Endometrial microvascular endothelial cells (primary cell): ENCODE data around the genes ORM1 and WHRN.

DNA sequence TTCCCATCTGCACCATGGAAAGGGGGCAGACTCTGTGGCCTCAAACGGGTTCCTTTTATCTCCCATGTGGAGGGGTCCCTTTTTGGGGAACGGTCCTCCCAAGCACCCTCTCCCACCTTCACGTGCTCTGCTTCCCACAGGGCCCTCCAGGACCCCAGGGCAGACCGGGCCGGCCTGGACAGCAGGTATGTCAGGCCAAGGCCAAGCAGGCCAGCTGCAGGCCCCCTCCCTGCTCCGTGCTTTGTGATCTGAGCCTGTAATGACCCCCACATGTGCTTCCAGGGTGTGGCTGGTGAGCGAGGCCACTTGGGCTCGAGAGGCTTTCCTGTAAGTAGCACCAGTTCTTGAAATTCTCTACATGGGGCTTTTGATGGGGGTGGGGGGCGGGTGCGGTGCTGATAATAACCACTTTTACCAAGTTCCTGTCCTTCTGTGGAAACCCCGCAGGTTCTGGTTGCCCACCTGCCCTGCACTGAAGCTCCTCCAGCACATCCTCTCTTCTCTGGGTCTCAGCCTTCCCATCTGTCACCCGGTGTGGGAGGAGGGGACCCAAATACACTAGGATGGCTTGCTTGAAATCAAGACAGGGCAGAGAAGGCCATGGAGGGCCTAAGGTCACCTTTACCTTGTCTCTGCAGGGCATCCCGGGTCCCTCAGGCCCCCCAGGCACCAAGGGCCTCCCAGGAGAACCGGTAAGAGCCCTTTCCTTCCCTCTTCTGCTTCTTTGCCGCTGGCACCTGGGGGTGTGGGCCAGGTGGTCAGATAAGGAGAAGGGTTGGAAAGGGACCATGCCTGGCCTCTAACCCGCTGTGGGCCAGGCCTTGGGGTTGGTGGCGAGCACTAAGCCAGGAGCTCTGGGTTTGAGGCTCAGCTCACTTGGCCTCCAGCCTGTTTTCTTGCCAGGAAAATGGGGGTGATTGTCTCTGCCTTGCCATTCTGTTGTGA, 57.8 kb upstream of the ORM1 start:
- RAMPAGE, long total RNA, result no peak

GRCh38 chr9:114322833-114323200, at the start of gene ORM1:
Gene ORM1 (plus strand): TSS chr9:114323098.
- RAMPAGE, long total RNA, result no peak

GRCh38 chr9:114325453-114326353, 2.8 kb downstream of the ORM1 start:
- RAMPAGE, long total RNA, result no peak

DNA sequence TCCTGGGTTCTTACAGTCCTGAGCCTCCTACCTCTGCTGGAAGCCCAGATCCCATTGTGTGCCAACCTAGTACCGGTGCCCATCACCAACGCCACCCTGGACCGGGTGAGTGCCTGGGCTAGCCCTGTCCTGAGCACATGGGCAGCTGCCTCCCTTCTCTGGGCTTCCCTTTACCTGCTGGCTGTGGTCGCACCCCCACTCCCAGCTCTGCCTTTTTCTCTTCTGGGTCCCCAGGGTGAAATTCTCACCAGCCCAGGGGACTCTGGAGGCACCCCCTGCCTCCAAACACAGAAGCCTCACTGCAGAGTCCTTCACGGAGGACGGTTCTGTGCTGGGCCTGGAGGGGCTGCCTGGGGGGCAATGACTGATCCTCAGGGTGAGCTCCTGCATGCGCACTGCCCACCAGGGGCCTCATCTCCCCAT, 256 bp downstream of the ORM2 start:
- RAMPAGE, long total RNA, result no peak

DNA sequence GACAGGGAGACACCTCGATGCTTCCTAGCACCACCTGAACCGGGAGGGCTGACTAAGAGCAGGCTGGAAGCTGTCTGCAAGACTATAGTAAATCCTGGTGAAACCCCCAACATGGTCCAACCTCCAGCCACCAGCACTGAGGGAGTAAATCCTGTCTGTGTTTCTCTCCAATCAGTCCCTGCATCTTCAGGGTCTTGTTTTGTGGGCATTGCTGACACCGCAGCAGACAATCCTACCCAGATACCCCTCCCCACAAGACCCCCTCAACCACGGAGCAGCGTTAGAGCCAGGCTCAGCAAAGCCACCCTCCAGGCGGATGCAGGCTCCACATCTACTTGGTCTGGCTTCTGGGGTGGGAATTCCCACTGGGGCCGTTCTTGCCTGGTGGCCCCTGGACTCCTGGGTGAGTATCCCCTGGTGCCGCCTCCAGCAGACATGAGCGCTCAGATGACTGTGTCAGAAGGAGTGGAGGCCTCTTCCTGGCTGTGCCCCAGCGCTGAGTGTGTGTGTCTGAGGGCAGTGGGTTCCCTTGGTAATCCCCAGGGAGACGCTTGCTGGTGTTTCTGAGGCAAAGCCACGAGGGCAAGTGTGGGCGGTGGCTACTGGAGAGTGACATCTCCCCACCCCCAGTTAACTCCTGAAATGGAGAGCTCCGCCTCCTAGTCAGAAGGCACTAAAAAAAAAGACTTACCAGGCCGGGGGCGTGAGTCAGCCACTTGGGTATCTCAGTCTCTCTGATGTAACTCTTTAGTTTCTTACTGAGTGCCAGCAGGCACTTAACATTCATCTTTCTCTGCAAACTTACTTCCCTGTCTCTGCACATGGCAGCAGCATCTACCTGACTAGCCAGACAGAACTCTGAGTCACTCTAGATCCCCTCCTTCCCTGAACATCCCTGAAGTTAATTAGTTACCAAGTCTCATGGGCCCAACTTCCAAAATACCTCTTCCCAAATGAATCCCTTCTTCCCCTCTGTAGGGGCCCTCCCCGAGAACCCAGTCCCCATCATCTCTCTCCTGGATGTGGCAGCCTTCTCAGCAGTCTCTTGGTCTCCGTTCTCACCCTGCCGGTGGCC, 19.2 kb downstream of the ORM2 start:
- RAMPAGE, long total RNA, result no peak

- RAMPAGE, long total RNA, result no peak
Observed at GRCh38 chr9:114452717-114453400, 52.4 kb downstream of the WHRN start.

- RAMPAGE, long total RNA, result no peak
Observed at GRCh38 chr9:114504266-114504965, 857 bp downstream of the WHRN start.

DNA sequence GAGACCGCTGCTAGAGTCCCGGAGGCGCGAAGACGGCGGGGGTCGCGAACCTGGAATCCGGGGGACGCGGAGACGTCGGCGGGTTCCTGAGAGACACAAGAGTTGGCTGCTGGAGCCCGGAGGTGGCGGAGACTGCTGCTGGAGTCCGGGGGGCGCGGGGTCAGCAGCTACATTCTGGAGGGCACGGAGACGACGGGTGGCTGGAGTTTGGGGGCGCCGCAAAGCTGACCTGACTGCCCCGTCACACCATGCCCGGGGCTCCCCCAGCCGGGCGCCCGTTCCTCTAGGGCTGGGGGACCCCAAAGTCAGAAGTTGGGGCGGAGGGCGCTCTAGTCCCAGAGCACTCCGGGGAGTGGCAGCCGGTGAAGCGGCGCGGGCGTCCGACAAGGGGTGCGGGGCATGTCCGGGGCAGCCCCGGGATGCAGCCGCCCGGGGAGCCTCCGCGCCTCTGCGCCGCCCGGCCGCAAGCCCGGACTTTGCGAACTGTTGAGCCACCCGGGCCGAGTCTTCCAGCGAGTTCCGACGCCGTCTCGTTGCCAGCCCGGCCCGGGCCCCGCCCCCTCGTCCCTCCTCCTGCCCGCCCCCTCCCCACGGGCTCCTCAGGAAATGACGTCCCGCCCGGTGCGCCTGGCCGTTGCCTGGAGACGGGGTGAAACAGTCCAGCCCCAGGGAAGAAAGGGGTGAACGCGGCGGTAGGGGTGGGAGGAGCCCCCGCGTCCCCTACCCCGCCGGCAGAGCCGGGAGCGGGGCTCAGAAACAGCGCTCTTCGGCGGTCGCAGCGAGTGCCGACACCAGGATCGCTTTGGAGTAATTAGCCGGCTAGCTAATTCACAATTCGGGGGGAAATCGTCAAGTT, at the start of gene WHRN:
Gene WHRN, minus strand, starts transcription at position 508 of the 856 bp plus-strand sequence.
- RAMPAGE, long total RNA, result no peak

- RAMPAGE, long total RNA, result no peak
Observed at GRCh38 chr9:114588175-114589084, 861 bp downstream of the ATP6V1G1 start.

- RAMPAGE, long total RNA, result no peak
Observed at GRCh38 chr9:115040902-115041441, 77.0 kb downstream of the TNC start.

DNA sequence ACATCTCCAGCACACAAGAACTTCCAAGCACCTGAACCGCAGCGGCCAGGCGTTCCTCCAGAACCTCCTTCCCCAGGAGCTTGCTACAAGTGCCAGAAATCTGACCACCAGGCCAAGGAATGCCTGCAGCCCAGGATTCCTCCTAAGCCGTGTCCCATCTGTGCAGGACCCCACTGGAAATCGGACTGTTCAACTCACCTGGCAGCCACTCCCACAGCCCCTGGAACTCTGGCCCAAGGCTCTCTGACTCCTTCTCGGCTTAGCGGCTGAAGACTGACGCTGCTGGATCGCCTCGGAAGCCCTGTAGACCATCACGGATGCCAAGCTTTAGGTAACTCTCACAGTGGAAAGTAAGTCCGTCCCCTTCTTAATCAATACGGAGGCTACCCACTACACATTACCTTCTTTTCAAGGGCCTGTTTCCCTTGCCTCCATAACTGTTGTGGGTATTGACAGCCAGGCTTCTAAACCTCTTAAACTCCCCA, 357.6 kb upstream of the TNC start:
- RAMPAGE, long total RNA, result no peak

DNA sequence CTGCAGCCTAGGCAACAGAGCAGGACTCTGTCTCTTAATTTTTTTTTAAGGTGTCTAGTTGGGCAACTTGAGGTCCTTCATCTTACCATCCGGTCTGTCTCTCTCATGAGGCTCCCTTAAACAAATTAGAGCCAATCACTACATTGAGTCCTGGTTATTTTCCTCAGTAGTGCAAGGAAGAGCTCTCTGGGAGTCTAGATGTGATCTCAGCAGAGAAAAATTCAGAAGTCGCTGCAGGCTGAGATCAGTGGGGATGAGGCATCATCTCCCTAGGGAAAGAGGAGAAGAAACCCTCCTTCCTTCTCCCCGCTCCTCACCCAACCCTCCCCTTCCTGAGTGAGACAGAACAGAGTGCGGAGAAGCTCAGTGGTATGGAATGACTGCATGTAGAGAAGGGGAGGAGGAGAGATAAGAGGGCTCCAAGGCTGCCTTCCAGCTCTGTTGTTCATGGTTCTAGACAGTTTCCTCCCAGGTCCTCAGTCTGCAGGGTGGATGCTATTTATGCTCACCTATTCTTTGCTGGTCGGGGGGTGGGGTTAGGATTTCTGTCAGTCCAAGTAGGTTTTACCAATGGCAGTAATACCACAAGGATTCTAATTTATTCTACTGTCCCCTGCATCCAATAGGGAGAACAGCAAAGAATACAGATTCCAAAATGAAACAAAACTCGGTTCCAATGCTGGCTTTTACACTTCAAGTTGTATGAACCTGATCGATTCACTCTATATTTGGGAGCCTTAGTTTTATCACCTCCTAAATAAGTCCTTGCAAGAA, 80.6 kb downstream of the PAPPA start:
- RAMPAGE, long total RNA, result no peak

DNA sequence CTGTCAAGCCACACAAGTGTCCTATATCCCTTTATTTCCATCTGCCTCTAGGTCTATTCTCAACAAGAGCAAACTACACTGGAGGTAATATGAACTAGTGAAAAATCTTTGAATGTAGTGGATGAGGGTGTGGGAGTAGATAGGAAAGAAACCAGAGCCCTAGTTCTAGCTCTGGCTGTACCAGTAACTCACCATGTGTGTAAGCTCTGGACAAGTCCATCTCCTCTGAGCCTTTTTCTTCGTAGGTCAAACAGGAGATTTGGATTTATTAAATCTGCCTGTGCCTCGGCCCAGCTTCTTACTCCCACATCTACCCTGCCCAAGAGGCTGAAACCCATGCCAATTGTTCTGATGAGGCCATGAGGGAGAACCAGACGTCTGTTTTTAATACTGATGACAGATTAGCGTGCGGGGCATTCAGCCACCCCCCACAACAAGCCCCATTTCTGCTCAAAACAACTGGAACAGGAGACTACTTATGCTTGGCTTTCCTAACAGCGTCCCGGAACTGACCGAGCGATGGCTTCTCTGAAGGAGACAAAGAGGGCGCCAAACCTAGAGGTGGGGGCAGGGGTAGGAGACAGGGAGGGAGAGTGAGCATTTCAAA, 81.3 kb upstream of the TRIM32 start:
- RAMPAGE, long total RNA, result no peak

DNA sequence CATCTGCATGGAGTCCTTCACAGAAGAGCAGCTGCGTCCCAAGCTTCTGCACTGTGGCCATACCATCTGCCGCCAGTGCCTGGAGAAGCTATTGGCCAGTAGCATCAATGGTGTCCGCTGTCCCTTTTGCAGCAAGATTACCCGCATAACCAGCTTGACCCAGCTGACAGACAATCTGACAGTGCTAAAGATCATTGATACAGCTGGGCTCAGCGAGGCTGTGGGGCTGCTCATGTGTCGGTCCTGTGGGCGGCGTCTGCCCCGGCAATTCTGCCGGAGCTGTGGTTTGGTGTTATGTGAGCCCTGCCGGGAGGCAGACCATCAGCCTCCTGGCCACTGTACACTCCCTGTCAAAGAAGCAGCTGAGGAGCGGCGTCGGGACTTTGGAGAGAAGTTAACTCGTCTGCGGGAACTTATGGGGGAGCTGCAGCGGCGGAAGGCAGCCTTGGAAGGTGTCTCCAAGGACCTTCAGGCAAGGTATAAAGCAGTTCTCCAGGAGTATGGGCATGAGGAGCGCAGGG, 10.8 kb downstream of the TRIM32 start:
- RAMPAGE, long total RNA, result no peak

DNA sequence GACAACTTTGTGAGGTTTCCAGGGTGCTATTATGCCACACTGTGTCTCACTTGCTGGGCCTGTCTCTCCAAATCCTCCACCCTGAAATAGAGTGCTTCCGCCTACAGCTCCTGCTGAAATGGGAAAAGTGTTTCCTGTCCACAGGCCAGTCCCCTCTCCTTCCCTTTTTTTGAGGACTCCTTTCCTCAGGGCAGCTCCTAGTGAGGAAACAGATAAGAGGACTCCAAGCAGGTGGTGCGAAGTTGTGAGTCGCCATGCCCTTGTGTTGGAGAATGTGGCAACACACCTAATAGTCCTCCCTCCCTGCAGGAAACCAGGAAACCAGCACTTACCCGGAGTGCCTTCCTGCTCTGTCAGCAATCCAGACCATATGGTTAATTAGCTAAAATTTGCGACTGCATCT, 69.8 kb downstream of the TRIM32 start:
- RAMPAGE, long total RNA, result no peak

DNA sequence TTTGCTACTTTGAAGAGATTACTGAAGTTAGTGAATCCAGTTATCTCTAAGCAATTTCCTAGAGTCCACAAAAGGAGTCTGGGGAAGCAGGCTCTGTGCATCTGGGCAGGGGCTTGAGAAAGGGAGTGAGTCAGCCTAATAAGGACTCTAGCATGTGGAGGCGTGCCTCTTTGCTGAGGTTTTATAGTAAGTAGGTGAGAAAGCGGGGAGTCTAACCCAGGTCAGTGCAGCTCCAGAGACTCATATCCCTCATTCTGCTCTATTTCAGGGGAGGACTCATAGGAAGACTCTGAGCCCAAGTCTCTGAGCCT, 149.9 kb downstream of the TRIM32 start:
- RAMPAGE, long total RNA, result no peak

- RAMPAGE, long total RNA, result no peak
Observed at GRCh38 chr9:117487597-117488270, 72.9 kb upstream of the ASTN2 start.

DNA sequence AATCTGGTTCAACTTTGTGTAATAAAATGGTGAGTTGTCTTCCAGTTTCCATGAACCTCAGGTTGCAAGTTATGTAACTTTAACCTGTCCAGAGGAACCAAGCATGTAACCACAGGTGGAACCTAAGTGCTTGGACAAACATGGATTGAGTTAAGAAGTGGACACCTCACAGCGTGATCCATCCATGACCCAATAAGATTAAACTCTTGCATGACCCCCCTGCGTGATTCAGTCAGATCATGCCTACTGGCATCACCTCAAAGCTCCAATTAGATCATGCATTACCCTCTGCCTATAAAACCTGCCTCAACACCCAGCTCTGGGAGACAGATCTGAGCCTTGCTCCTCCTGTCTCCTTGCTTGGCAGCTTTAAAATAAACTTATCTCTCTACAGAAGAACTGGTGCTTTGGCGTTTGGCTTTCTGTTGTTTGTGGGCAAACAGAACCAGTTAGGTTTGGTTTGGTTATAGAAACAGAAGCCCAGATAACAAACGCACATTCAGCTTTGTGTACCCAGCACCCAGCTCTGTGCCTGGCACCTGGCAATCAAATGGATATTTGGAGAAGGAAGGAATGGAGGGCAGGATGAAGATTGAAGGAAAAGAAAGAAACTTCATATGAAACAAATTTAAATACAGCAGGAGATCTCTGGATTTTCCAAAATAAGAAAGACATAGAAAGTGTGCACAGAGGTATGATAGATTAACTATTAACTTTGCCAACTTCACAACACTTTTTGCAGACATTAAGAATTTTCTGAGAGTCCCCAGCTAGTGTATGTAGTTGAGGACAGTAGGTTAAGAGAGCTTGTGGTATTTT, 101.9 kb upstream of the ASTN2 start:
- RAMPAGE, long total RNA, result no peak

- RAMPAGE, long total RNA, result no peak
Observed at GRCh38 chr9:117705158-117705760, 1.1 kb downstream of the TLR4 start.

GRCh38 chr9:117783657-117784425, 79.6 kb downstream of the TLR4 start:
- RAMPAGE, long total RNA, result no peak